Kidney (tissue), 2 donors: ENCODE data around the genes NAPSA, SPIB, SYT3, KLK2 and SIGLEC9.

DNA sequence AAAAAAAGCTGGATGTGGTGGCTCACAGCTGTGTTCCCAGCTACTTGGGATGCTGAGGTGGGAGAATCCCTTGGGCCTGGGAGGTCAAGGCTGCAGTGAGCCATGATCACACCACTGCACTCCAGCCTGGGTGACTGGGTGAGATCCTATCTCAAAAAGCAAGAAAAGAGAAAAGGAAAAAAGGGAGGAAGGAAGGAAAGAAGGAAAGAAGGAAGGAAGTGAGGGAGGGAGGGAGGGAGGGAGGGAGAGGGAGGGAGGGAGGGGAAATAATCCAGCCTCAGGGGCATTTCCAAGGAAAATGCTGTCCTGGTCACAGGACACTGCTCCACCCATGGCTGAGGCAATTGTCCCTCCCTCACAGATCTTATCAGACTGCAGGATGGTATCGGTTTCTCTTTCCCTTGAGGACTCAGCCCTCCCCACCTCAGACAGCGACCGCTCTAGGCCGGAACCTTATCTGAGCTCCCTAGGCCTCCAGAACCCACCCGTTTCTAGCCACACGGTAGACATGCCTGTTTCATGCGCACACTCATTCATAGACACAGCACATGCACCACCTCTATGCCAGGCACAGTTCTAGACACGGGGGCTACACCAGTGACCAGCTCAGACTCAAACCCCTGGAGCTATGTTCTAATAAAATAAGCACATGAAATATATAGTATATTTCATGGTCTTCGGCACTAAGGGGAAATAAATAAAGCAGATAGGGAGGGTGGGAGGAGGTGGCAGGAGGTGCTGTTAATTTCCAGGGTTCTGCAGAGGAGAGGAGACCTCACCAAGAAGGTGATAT is 10.0 kb upstream of the IZUMO2 start:
- PRO-cap, result no peak
- RRBS, result no CpG with 5 or more reads among the region's 9 CpGs

DNA sequence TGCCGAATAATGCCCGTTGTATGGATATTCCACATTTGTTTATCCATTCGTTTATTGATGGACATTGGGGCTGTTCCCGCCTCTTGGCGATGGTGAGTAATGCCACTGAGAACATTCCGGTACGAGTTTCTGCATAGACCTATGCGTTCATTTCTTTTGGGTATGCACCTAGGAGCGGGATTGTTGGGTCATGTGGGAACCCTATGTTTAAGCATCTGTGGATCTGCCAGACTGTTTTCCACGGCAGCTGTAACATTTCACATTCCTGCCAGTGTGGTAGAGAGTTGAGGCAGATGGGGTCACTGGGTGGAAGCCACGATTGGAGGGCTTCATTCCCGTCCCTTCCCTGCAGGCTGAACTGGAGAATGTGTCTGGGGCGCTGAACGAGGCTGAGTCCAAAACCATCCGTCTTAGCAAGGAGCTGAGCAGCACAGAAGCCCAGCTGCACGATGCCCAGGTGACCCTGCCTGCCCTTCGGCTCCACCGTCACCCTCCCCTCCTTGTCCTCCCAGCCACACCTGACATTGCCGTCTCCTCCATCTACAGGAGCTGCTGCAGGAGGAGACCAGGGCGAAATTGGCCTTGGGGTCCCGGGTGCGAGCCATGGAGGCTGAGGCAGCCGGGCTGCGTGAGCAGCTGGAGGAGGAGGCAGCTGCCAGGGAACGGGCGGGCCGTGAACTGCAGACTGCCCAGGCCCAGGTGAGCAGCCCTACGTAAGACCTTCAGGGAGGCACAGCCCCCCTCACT is 49.3 kb downstream of the KCNC3 start:
- PRO-cap, result no peak
- RRBS, result 100% methylated on average over 1 of the region's 28 CpGs

DNA sequence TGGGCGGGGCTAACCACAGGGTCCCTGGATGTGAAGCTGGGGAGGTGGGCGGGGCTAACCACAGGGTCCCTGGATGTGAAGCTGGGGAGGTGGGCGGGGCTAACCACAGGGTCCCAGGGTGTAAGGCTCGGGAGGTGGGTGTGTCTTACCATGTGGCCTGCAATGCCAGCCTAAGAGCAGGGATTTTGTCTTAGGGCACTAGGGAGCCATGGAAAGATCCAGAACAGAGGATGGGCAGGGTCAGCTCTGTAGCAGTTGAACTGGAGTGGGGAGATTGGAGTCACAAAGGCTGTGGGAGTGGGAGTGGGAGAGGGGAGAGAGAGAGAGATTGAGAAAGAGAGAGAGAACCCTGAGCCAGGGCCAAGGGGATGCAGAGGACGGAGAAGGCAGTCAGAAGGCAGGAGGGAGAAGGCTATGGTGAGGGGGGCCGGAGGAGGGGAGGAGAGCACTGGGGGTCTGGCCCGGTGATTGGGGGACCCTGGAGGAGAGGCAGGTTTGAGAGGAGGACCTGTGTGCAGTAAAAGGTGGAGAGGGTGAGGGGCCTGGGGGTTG is 36.6 kb downstream of the KCNC3 start:
- PRO-cap, result no peak
- RRBS, result no CpG with 5 or more reads among the region's 7 CpGs

DNA sequence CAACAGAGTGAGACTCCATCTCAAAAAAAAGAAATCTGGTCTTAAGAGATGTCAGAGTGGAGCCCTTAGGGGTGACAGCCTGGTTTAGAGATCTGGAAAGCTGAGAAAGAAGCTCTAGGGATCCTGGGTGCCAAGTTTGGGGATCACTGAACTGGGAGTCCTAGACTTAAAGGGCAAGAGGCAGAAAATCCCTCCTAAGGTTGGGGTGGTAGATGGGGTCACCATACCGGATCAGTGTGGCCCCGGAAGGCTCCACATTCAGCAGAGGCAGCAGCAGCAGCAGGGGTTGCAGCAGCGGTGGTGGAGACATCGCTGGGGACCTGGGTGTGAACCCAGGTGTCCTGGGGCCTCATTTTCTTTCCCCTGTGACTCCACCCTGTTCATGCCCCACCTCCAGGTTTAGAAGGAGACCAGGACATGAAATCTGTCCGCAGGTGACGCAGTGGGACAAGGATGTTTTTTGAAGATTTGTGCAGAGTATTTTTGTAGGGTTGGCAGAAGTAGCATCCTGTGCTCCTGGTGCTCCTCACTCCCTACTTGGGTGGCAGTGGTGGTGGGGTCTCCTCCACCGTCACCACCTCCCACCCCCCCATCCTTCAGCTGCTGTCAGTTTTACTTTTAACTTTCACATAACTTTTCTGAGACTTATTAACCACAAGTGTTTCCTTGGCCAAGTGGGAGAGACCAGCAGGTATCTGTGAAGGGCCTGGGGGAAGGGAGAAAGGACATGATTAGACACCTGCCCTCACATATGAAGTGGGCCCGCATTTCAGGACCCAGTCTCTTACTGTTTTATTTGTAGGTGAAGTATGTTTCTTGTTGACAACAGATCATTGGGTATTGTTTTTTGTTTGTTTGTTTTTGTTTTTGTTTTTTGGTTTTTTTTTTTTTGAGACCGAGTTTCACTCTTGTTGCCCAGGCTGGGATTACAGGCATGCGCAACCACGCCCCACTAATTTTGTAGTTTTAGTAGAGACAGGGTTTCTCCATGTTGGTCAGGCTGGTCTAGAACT is at the start of gene NAPSA:
TSS of gene NAPSA (minus strand) at position 328 of the 1,013 bp plus-strand sequence.
- PRO-cap, result unidirectional peak, minus-strand start at position 322 of the sequence
- RRBS, result no CpG with 5 or more reads among the region's 11 CpGs

GRCh38 chr19:50380211-50380540 is 3.9 kb downstream of the NR1H2 start:
- PRO-cap, result no peak
- RRBS, result no CpG with 5 or more reads among the region's 9 CpGs

GRCh38 chr19:50418117-50419035 is at the start of gene SPIB:
Gene SPIB (plus strand): TSS chr19:50418938.
- PRO-cap, result no peak
- RRBS, result 18% methylated on average over 12 of the region's 35 CpGs

GRCh38 chr19:50427853-50428612 is 4.7 kb upstream of the MYBPC2 start:
- PRO-cap, result no peak
- RRBS, result 9% methylated on average over 16 of the region's 45 CpGs

DNA sequence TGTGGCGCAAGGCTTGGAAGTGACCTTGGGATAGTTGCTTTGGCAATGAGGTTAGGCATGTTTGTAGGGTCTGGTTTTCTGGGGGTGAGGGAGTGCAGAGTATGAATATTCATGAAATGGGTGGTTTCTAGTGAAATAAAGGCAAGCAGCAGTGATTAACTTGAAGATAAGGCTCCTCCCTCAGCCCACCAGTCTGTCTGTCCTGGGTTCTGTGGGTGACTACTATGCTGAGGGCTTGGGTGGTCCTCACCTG is 932 bp upstream of the GARIN5A start:
- PRO-cap, result no peak
- RRBS, result no CpG with 5 or more reads among the region's 1 CpG

DNA sequence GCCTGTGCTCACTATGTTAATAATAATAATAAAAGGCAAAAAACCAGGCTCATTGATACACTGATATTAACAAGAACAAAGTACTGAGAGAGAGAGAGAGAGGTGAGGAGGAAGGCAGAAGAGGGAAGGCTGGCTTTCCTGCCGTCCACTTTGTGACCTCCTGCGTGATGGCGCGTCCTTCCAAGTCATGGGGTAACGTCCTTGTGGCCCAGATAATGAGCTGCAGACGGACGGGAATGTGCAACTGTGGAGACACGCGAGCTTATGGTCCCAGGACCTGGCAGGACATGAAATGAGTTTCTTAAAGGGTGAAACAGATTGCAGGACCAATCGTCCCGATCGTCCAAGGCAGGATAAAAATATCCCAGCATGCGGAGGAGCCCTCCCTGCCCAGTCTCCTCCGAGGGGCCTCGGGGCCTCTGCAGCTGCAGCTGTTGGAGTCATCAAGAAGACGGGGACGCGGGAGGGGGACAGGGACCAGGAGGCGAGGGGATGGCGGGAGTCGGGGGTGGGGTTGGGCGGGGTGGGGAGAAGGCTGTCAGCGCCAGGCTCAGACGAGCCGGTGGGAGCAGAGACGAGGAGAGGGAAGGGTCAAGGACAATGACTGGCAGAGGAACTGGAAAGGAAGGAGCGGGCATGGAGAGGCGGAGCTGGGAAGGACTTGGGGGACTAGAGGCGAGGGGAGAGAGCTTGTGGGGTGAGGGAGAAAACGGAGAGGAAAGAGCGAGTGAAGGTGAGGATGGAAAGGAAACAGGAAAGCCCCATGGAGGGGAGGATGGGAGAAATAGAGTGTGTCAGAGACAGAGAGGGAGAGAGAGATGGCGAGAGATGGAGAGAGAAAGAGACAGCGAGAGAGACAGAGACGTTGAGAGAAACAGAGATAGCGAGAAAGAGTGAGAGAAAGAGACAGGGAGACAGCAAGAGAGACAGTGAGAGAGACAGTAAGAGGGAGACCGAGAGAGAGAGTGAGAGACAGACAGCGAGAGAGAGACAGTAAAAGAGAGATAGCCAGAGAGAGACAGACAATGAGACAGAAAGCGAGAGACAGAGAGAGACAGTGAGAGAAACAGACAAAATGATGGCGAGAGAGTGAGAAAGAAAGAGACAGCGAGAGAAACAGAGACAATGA is 14.5 kb upstream of the GARIN5A start:
- PRO-cap, result no peak
- RRBS, result no CpG with 5 or more reads among the region's 40 CpGs

GRCh38 chr19:50639544-50640265 is at the start of gene SYT3:
Gene SYT3 (minus strand): TSS chr19:50639881.
- PRO-cap, result no peak
- RRBS, result 8% methylated on average over 28 of the region's 55 CpGs

DNA sequence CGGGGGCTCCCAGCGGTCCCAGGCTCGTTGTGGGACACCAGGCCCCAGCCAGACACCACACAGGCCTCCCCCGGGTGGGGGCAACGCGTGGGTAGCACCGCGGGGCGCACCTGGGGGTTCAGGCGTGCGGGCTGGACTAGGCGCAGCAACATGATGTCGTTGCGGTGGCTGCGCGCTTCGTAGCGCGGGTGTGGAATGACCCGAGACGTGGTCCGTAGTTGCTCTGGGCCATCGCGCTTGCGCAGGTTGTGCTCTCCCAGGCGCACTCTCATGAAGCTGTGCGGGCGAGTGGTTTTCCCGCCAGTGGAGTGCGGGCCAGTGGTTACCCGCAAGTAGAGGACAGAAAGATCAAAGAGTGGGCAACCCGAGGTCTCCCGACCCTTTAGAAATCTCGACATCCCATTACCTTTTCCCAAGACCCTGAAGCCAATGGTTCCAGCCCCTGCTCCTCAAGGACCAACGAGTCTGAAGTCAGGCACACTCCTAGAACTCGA is 3.3 kb upstream of the KLK1 start:
- PRO-cap, result no peak
- RRBS, result 83% methylated on average over 4 of the region's 36 CpGs

- PRO-cap, result no peak
- RRBS, result no CpG with 5 or more reads among the region's 10 CpGs
Measured at GRCh38 chr19:50872917-50873625, at the start of gene KLK2. Gene KLK2 (plus strand): TSS chr19:50873439.

GRCh38 chr19:50896451-50897221 is 14.6 kb downstream of the KLK4 start:
- PRO-cap, result no peak
- RRBS, result no CpG with 5 or more reads among the region's 7 CpGs

GRCh38 chr19:51065311-51065984 is 556 bp upstream of the KLK13 start:
- PRO-cap, result no peak
- RRBS, result no CpG with 5 or more reads among the region's 22 CpGs

DNA sequence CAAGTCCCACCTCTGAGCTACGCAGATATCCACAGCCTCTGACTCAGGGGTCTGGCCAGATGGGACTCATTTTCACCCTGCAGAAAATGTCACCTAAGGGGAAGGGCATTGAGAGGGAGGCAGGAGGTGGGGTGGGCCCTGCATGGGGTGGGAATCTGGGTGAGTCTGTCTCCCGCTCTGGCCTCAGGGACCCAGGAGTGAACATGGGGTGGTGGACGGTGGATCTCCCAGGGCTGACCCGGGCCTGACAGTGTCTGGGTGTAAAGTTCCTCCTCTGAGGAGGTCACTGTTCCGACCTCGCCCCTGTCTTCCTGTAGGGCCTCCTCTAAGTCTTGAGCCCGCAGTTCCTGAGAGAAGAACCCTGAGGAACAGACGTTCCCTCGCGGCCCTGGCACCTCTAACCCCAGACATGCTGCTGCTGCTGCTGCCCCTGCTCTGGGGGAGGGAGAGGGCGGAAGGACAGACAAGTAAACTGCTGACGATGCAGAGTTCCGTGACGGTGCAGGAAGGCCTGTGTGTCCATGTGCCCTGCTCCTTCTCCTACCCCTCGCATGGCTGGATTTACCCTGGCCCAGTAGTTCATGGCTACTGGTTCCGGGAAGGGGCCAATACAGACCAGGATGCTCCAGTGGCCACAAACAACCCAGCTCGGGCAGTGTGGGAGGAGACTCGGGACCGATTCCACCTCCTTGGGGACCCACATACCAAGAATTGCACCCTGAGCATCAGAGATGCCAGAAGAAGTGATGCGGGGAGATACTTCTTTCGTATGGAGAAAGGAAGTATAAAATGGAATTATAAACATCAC is at the start of gene SIGLEC9:
TSS of gene SIGLEC9 (plus strand) at position 341 of the 808 bp plus-strand sequence.
- PRO-cap, result bidirectional peak, plus-strand start at position 522 of the sequence, minus-strand start at position 399 of the sequence
- RRBS, result no CpG with 5 or more reads among the region's 21 CpGs

- PRO-cap, result no peak
- RRBS, result no CpG with 5 or more reads among the region's 12 CpGs
Measured at GRCh38 chr19:51136731-51137559, 5.2 kb upstream of the SIGLEC7 start.

- PRO-cap, result no peak
- RRBS, result 5% methylated on average over 21 of the region's 59 CpGs
Measured at GRCh38 chr19:51327305-51328104, 14.4 kb downstream of the VSIG10L start.

GRCh38 chr19:51354692-51355361 is 11.4 kb downstream of the ETFB start:
- PRO-cap, result no peak
- RRBS, result no CpG with 5 or more reads among the region's 9 CpGs

GRCh38 chr19:51473195-51473638 is 15.0 kb upstream of the SIGLEC8 start:
- PRO-cap, result no peak
- RRBS, result no CpG with 5 or more reads among the region's 3 CpGs

- PRO-cap, result no peak
- RRBS, result no CpG with 5 or more reads among the region's 3 CpGs
Measured at GRCh38 chr19:51507022-51507504, 5.5 kb upstream of the SIGLEC12 start.